Bronchus fibroblast of lung (primary cell): ENCODE measurements around a stretch of chr15.

GRCh38 chr15:95603802-95604230, 726.7 kb upstream of the NR2F2 start:
- RAMPAGE, long total RNA, result no peak

- RAMPAGE, long total RNA, result no peak
Measured at GRCh38 chr15:95684372-95685431, 645.8 kb upstream of the NR2F2 start.

GRCh38 chr15:95839212-95839750, 491.2 kb upstream of the NR2F2 start:
- RAMPAGE, long total RNA, result no peak

GRCh38 chr15:96171737-96172349, 158.7 kb upstream of the NR2F2 start:
- RAMPAGE, long total RNA, result no peak

- RAMPAGE, long total RNA, result no peak
Measured at GRCh38 chr15:96321248-96322374, 8.9 kb upstream of the NR2F2 start.

GRCh38 chr15:96346086-96346528, 15.6 kb downstream of the NR2F2 start:
- RAMPAGE, long total RNA, result no peak

- RAMPAGE, long total RNA, result no peak
Measured at GRCh38 chr15:96350251-96350481, 19.7 kb downstream of the NR2F2 start.

DNA sequence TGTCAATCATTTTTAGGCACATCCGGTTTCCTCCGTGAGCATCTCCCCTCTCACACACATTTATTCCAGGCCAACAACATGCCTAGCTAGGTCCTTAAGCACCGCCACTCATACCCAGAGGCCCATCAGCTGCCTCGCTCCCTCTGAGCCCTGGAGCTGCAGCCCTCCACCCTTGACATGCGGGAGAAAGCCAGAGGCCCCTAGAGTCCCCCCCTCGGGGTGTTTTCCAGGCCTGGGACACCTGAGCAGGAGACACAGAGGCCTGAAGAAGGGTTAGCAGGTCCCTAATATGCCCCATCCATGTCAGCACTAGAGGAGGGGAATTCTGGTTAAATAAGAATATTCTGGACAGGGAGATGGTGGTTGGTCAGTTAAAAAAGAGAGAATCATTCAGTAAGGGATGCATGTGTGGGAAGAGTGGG, 22.3 kb downstream of the NR2F2 start:
- RAMPAGE, long total RNA, result no peak

GRCh38 chr15:96353165-96353523, 22.6 kb downstream of the NR2F2 start:
- RAMPAGE, long total RNA, result no peak

DNA sequence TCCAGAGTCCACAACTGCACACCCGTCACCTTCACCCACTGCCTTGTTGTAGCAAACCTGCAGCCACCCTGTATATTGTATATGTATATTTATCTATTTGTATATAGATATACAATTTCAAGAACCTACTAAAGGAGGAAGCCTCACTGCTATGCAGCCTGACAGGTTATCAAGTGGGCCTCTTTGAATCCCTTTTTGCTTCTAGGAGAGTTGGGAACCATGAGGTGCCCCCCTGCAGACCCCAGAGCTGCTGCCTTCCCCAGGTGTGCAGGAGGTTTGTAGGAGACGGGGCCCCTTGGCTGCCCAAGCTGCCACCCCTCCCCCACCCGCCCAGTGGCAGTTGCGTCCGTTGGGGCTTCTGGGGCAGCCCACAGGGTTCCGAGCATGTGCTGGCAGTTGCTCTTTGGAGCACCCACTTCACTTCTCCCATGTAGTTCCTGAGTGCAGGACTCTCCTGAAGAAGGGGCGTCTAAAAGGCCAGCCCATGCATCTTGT, 452.6 kb downstream of the NR2F2 start:
- RAMPAGE, long total RNA, result no peak

DNA sequence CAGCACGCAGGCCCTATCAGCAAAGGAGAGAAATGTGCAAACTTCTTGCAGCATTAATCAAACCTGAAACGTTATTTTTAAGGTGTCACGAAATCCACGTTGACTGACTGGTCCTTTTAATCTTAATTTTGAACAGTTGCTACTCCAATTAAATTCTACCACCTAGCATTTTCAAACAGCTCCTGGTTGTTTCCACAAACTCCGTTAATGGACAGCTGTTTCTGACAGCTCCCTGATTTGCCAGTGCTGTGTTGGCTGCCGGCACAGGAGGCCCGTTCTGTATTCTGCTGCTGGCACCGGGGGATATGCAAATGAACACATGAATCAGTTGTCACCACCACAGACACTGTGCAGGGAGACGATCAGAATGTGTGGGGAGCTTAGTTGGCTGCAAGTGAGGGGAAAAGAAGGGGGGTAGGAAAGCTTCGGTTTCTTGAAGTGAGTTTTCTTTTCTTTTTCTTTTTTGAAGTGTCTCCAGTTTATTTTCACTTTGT, 438.7 kb upstream of the ARRDC4 start:
- RAMPAGE, long total RNA, result no peak

DNA sequence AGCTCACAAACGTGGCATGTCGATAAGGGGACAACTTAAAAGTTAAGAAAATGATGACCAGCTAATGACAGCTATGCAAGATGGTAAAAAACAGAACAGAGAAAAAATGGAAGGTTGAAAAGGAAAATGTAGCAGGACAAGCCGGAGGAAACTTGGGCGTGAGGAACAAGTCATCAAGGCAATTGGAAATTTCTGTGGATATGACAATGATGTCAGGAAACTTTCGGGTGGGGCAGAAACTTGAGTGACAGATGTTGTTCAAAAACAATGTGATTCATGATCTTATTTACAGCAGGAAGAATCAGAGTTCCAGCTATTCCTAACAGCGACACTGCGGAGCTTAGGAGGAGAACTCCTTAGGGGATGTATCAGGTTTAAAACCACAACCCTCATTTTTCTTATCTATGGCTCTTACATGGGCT, 849 bp upstream of the ARRDC4 start:
- RAMPAGE, long total RNA, result no peak

DNA sequence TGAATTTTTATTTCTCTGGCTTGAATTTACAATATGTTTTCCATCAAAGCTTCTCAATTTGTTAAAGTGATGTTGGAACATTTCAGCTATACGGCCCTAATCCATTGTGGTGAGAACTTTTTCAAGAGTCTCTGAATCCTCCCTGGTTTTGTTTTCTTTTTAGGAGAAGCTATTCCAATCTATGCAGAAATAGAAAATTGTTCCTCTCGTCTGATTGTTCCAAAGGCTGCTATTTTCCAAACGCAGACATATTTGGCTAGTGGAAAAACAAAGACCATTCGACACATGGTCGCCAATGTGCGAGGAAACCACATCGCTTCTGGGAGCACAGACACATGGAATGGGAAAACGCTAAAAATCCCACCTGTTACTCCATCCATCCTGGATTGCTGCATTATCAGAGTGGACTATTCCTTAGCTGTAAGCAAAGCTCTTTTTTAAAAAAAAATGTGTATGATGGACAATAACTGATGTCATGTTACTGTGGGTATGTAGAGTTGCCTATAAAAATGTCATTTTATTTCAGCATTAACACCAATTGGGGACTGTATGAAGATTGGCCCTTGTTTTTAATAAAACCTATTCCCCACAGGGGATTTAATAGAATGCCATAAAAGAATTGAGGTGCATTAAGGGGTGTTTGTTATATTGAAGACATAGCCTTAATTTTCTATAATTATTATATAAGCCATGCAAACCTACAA, 8.6 kb downstream of the ARRDC4 start:
- RAMPAGE, long total RNA, result no peak

- RAMPAGE, long total RNA, result no peak
Measured at GRCh38 chr15:98562380-98562948, 85.9 kb upstream of the IGF1R start.

- RAMPAGE, long total RNA, result no peak
Measured at GRCh38 chr15:98718283-98719369, 70.3 kb downstream of the IGF1R start.

- RAMPAGE, long total RNA, result no peak
Measured at GRCh38 chr15:98732228-98732787, 84.0 kb downstream of the IGF1R start.

- RAMPAGE, long total RNA, result no peak
Measured at GRCh38 chr15:98778215-98778918, 130.0 kb downstream of the IGF1R start.

GRCh38 chr15:98823065-98823712, 174.8 kb downstream of the IGF1R start:
- RAMPAGE, long total RNA, result no peak

GRCh38 chr15:98854013-98855275, 153.1 kb downstream of the PGPEP1L start:
- RAMPAGE, long total RNA, result no peak

DNA sequence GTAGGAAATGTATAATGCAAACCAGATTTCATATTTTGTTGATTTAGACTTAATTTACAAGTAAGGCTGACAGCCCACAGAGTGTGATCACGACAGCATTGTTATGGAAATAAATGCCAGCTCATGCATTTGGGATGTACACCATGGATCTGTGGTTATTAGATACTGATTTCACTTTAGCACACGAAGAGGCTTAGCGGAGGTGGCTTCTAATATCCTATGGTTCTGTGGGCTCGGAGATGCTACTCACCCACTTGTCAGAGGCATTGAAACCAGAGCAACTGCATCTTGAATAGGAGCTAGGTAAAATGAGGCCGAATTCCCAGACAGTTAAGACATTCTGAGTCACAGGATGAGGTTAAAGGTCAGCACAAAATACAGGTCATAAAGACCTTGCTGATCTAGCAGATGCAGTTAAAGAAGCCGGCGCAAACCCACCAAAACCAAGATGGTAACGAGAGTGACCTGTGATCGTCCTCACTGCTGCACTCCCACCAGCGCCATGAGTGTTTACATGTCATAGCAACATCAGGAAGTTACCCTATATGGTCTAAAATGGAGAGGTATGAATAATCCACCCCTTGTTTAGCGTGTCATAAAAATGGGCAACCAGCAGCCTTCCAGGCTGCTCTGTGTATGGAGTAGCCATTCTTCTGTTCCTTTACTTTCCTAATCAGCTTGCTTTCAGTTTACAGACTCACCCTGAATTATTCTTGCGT, 117.5 kb downstream of the PGPEP1L start:
- RAMPAGE, long total RNA, result no peak